Frontal cortex (tissue), 2 donors: ENCODE data around the gene ZNF446.

- RAMPAGE, long total RNA, result no peak
These were observed 7.1 kb downstream of the ERVK3-1 start for GRCh38 chr19:58311834-58313039.

DNA sequence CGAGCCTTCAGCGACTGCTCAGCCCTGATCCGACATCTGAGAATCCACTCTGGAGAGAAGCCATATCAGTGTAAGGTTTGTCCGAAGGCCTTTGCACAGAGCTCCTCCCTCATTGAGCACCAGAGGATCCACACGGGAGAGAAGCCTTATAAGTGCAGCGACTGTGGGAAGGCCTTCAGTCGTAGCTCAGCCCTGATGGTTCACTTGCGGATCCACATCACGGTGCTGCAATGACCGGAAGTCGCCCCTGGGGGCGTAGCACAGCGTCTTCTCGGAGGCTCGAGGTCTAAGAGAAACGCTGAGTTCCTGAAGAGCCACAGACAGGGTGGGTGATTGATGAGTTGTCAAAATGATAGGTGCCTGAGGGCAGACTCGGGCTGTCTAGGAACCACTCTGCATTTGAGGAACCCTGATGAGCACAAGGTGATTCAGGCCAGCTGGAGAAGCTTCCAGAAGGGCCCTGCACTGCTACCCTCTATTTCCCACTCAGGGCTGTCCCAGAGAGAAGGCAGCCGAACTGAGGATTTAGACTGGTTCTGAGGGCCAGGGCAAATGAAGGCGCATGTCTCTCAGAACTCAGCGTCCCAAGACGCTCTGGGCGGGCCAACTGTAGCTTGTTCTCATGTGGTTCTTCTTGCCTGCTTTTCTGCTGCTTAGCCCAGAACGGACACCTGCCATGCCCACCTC lies 12.4 kb downstream of the ZSCAN22 start:
- RAMPAGE, long total RNA, result no peak

GRCh38 chr19:58385065-58385473 lies 2.0 kb upstream of the RPS5 start:
- RAMPAGE, long total RNA, result no peak

DNA sequence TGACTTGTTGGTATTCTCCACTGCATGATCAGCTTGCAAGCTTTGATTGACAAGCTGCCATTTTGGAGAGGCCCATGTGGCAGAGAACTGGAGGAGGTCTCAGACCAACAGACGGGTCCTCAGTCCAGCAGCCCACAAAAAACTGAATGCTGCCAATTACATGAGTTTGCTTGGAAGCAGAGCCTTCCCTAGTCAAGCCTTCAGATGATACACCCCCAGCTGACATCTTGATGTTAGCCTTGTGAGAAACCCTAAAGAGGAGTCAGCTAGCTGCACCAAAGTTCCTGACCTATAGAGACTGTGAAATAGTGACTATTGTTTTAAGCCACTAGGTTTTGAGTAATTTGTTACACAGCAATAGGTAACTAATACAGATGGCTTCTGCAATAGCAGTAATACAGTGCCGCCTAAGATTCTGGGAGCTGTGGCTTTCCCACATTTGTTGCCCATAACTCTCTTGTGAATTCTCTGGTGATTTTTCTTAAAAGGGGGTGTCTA lies 9.8 kb downstream of the ZNF132 start:
- RAMPAGE, long total RNA, result no peak

DNA sequence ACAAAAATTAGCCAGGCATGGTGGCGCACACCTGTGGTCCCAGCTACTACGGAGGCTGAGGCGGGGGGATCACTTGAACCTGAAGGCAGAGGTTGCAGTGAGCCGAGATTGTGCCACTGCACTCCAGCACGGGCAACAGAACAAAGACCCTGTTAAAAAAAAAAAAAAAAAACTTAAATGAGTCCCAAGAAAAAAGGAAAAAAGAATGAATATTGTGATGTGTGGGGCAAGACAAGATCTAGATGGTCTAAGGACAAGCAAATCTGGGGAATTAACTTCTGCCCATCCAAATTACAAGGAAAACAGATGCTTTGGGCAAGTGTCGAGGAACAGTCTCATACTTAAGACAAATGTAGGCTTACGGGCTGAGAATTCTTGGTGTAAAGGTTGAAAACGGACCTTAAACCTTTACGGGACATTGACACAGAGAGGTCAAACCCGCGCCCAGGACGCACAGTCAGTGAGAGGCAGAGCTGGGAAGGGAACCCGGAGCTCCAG lies 655 bp upstream of the ZNF324 start:
- RAMPAGE, long total RNA, result no peak

- RAMPAGE, long total RNA, result no peak
These were observed 2.1 kb upstream of the ZNF446 start for GRCh38 chr19:58474055-58474530.

DNA sequence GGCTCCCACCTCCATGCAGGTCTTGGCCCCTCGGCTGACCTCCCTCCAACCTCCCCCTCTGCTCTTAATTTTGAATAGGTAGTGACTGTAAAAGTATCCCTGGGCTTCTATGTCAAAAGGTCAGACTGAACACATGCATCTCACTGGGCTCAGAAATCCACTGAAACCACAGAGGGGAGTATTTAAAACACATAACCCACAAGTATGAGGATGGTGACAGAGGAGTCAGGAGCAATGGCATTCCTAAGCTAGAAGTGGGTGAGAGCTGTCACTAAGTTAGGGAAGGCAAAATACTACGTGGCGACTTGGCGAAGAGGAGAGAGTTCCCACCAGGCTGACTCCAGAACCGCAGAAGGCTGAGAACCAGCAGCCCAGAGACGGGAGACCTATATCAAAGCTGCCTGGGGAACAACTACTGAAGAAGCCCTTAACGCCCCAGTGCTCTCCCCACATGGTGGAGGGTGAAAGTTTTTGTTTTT lies 1.5 kb upstream of the ZNF446 start:
- RAMPAGE, long total RNA, result no peak

DNA sequence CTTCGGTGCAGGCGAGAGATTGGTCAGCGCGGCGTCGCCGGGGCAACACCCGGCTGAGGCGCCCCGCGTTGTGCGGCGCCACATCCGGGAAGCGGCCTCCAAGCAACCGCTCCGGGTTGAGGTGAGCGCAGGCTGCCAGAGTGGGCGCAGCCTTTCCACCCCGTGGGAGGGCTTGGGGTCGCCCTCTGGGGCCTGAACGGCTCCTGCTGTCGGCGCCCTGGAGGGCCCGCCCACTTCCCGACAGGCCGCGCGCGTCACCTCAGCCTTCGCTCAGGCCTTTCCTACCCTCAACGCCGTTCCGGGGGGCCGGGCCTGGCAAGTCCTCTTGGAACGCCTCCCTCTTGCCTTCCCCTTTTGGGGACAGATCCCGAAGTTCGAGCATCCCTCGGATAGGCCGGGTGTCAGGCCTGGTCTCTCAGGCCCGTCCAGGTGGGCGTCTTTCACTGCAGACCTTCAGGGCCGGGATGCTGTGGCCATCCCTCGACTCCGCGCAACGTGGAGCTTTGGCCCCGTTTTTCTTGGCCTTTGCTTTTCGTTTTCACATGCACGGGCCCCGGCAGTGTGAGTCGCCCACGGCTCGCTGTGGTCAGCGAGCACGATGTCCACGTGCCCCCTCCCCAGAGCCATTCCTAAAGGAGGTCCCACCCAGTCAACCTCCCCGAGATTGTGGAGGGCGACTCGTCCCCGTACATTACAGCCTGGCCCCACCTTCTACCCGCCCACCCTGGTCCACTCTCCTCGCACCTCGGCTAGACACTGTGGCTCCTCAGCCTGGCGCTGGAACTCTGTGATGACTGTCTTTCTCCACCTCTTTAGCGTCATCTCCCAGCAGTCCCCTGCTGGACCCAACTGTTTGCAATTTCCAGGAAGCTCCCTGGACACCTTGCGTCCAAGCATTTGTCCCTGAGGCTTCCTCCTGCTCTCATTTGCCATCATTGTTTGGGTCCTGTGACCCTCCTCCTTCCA lies at the start of gene ZNF446:
Gene ZNF446 (plus strand): TSS at position 277 of the 966 bp plus-strand sequence.
- RAMPAGE, long total RNA, result no peak

DNA sequence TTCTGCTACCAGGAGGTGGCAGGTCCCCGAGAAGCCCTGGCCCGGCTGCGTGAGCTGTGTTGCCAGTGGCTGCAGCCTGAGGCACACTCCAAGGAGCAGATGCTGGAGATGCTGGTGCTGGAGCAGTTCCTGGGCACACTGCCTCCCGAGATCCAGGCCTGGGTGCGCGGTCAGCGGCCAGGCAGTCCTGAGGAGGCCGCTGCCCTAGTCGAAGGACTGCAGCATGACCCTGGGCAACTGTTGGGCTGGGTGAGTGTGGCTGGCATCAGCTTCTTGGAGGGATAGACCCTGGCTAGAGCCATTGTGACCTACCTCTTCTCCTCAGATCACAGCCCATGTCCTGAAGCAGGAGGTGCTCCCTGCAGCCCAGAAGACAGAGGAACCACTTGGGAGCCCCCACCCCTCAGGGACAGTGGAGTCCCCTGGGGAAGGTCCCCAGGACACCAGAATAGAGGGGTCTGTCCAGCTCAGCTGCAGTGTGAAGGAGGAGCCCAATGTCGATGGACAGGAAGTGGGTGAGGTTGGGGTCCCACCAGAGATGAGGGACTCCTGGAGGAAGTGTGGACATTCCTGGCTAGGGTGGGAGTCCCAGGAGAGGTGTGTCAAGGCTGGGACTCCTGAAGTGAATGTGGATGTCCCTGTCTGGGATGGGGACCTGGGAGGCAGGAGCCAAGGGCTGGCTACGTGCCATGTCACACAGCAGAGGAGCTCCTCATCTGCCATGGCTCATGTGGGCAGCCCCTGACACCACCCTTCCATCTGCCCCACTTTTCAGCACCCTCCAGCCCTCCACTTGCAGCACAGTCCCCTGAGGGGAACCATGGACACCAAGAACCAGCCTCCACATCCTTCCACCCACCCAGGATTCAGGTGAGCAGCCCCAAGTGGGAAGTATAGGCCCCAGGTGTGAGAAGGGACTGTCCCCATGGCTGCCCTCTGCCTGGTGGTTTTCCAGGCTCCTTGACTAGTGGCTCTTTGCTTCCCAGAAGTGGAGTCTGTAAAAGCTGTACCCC lies 1.5 kb downstream of the ZNF446 start:
- RAMPAGE, long total RNA, result no peak

DNA sequence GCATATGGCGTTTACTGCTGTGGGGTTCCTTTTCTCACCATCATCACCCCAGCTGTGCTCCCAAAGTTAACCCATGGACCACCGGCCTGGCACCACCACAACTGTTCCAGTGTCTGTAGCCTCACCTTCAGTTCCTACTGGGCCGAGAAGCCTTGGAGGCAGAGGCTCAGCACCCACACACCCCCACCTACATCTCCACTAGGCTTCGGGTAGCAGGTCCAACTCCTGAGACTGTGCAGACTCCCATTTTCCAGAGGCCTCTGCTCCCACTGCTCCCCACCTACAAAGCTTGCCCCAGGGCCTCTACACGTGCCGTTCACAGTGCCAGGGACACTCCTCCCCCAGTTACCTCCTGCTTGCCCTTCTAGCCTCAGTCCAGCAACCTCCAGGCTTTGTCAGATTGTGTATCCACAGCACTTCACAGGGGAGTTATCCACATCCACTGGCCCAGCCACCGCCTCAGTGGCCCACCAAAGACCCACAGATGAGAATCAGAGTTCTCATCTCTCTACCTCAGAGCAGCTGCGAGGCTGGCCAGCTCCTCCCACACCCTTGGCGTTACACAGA lies 14.1 kb downstream of the SLC27A5 start:
- RAMPAGE, long total RNA, result no peak

DNA sequence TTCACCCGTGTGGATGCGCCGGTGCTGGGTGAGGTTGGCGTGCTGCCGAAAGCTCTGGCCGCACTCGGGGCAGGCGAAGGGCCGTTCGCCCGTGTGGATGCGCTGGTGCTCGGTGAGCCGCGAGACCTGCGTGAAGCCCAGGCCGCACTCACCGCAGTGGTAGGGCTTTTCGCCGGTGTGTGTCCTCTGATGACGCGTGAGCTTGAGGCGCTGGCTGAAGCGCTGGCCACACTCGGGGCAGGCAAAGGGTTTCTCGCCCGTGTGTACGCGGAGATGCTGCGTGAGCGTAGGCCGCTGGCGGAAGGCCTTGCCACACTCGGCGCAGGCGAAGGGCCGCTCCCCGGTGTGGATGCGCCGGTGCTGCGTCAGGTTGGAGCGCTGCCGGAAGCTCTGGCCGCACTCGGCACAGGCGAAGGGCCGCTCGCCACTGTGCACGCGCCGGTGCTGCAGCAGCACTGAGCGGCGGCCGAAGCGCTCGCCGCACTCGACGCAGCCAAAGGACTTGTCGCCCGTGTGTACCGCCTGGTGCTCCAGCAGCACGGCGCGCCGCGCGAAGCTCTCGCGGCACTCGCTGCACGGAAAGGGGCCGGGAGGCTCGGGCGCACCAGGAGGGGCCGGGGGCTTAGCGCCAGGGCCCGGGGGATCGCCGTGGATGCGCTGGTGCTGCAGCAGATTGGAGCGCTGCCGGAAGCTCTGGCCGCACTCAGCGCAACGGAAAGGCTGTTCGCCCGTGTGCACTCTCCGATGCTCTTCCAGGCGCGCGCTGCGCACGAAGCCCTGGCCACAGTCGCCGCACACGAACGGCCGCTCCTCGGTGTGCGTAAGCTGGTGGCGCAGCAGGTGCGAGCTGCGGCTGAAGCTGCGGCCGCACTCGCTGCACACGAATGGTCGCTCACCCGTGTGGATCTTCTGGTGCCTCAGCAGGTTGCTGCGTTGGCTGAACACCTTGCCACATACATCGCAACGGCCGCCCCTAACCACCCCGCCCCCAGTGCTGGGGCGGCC lies 4.1 kb upstream of the UBE2M start:
- RAMPAGE, long total RNA, result no peak